Measurements from ENCODE around the genes UGT3A2 and RANBP3L.

GRCh38 chr5:35803920-35804526 lies 52.7 kb upstream of the IL7R start:
- PRO-cap = no peak
- RAMPAGE, long total RNA, 3 experiments = no peak in any of the 3 experiments

- PRO-cap = no peak
- RAMPAGE, long total RNA, 3 experiments = no peak in any of the 3 experiments
These were observed 34.2 kb upstream of the IL7R start for GRCh38 chr5:35822382-35823027.

- PRO-cap = no peak
- RAMPAGE, long total RNA, 3 experiments = no peak in any of the 3 experiments
These were observed at the start of gene UGT3A2 for GRCh38 chr5:36066141-36067341. TSS of gene UGT3A2 (minus strand) at chr5:36066882.

DNA sequence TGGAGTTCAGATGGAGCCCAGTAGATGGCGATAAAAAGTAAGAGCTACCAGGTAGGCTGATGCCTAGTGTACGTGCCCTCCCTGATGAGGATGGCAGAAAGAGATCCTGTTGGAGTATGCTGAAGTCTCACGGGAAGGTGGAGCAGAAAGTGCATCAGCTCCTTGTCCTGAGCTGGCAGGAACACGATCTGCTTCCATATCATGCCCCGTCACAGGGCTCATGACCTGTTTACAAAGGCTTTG lies 12.6 kb upstream of the UGT3A2 start:
- PRO-cap = no peak
- RAMPAGE, long total RNA, 3 experiments = no peak in any of the 3 experiments

- PRO-cap = no peak
- RAMPAGE, long total RNA, 3 experiments = no peak in any of the 3 experiments
These were observed 1.1 kb downstream of the RANBP3L start for GRCh38 chr5:36300479-36301071.

- PRO-cap = no peak
- RAMPAGE, long total RNA, 3 experiments = start-site peak on the minus strand in 1 of 3 experiments, at chr5:36301897-36301903 at its widest, 19 reads per replicate
These were observed at the start of gene RANBP3L for GRCh38 chr5:36301668-36302705. TSS of gene RANBP3L (minus strand) at chr5:36301902.

- PRO-cap = no peak
- RAMPAGE, long total RNA, 3 experiments = no peak in any of the 3 experiments
These were observed 36.8 kb upstream of the SLC1A3 start for GRCh38 chr5:36569501-36570113.

DNA sequence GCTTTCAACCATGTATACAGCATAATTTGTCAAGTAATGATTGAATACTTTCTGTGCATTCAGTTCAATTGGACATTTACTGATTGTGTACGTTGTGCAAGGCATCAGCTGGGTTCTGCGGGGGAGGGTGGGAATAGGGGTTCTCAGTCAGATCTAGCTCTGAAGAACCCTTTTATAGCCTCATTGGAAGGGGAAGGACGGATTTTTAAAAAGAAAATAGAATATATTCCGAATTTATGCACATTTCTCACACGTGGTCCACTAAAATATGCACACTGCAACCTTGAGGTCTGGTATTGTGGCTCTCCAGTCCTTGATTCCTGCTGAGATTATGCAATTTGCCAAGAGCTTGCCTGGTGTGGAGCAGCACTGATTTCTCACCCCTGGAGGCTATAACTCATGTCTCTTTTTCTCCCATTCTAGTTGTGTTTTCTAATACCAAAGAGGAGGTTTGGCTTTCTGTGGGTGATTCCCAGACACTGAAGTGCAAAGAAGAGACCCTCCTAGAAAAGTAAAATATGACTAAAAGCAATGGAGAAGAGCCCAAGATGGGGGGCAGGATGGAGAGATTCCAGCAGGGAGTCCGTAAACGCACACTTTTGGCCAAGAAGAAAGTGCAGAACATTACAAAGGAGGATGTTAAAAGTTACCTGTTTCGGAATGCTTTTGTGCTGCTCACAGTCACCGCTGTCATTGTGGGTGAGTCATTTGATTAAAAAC lies 1.7 kb downstream of the SLC1A3 start:
- PRO-cap = unidirectional peak, minus-strand start at position 322 of the sequence
- RAMPAGE, long total RNA, 3 experiments = no peak in any of the 3 experiments

DNA sequence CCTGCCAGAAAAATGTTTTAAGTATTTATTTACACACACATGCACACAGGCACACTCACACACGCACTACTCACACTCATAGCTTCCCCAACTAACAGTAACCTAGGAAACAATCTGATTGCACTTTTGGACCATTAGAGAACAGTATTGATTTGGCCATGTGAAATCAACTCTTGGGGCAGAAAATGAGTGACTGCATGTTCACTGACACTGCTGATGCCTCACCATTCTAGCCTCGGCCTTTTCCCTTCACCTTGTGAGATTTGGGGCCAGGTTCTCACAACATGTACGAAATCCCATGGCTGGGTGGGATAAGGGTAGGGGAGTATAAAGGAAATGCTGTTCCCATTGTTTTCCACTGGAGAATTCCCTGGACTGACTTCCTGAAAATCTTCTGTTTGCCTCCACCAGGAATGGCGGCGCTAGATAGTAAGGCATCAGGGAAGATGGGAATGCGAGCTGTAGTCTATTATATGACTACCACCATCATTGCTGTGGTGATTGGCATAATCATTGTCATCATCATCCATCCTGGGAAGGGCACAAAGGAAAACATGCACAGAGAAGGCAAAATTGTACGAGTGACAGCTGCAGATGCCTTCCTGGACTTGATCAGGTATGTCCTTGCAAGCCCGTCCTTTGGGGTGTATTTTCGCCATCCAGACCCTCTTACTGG lies 64.3 kb downstream of the SLC1A3 start:
- PRO-cap = no peak
- RAMPAGE, long total RNA, 3 experiments = no peak in any of the 3 experiments

DNA sequence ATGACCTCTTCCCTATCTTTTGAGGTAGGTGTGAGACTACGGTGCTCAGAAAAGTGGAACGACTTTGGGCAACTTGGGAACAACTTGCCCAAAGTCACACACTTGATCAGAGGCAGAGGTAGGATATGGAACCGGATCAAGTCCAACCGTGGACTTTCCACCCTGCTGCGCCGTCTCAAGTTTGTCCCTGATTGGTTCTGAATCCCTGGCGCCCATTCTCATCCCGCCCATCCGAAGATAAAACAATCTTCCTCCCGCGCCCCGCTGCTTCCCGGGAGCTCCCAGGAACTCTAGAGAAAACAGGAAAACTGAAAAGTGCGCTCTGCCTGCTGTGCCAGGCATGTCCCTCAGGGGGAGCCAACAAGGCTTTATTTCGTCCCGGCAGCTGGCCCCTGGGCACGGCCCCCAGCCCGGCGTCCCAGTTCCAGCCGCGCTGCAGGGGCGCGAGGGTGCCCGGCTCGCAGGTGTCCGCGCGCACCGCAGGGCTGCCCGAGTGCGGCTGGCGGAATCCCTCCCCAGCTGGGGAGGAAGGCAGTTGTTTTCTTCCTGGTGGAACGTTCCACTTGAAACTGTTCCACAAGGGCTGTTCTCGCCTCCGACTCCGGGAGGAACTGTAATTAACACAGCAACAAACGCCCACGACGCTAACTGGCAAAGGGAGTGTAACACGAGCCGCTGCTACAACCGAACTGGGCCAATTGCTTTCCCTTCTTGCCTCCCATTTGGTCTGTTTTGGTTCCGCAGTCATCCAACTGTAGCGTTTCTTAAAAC lies 132.0 kb upstream of the NIPBL start:
- PRO-cap = unidirectional peak, plus-strand start at position 421 of the sequence
- RAMPAGE, long total RNA, 3 experiments = no peak in any of the 3 experiments

- PRO-cap = unidirectional peak, plus-strand start at chr5:36887755
- RAMPAGE, long total RNA, 3 experiments = no peak in any of the 3 experiments
These were observed 11.0 kb downstream of the NIPBL start for GRCh38 chr5:36887459-36888035.

- PRO-cap = no peak
- RAMPAGE, long total RNA, 3 experiments = no peak in any of the 3 experiments
These were observed 177.1 kb downstream of the CPLANE1 start for GRCh38 chr5:37072038-37072481.

GRCh38 chr5:37523630-37524213 lies 144.6 kb downstream of the WDR70 start:
- PRO-cap = no peak
- RAMPAGE, long total RNA, 3 experiments = no peak in any of the 3 experiments

- PRO-cap = no peak
- RAMPAGE, long total RNA, 3 experiments = no peak in any of the 3 experiments
These were observed 6.0 kb downstream of the GDNF start for GRCh38 chr5:37833802-37834368.

DNA sequence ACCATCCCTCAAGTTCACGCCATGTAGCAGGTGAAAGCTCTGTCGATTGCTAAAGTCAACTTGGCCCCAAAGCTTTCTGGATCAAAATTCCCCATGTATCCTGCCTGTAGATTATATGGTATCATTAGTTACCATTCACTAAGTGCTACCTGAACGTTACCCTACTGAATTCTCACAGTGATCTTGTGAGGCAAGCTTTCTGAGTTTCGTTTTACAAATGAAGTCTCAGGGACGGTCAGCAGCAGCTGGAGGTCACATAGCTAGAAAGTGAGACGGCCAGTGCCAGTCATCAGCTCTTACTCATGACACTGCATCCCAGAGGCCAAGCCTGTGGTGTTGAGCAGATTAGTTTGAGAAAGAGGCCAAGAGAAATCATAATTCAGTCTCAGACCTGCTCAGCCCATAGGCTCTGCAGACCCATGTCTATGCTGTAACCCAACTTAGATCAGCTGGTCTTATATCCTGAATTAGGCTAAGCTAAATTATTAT lies 95.8 kb upstream of the EGFLAM start:
- PRO-cap = bidirectional peak, plus-strand start at position 375 of the sequence, minus-strand start at position 185 of the sequence
- RAMPAGE, long total RNA, 3 experiments = no peak in any of the 3 experiments

DNA sequence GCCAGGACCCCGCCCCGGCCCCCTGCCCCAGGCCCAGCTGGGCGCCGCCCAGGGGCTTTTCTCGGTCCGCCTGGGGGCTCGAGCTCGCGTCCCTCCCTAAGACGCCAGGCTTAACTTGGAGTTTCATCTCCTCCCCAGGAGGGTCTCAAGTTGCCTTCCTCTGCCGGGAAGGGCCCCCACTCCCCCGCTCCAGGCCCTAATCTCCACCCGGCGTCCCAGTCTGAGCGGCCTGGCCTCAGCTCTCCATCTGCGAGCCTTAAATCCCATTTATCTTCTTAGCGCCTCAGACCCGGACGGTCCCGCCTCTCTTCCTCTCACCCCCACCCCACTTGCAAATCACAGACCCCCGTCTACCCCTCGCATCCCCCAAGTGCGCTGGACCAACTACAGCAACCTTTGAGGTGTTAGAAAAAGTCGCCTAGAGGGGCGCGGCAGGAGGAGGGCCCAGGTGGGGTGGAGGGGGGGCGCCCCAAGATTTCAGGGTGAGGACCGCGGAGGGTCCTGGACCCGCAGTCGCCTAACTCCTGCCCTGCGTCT lies 550 bp upstream of the EGFLAM start:
- PRO-cap = no peak
- RAMPAGE, long total RNA, 3 experiments = no peak in any of the 3 experiments

DNA sequence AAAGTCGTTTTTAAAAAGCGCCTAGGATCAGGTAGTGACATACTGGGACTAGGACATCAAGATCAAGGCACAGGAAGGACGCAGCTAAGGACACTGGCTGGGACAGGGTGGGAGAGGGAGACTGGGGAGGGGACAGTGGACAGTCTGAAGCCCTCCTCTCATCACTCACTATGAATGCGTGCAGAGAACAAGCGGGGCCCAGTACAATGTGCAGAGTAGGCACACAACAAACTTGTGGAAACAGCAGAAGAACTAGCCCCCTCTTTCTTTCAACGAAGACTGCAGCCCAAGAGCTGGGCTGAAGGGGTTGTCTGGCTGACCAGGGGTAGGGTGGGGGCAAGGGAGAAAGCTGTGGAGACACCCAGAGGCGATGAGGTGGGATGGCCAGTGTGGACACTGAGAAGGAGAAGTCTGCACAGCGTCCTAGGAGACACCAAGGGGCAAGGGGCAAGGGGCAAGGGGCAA lies 62.4 kb downstream of the LIFR start:
- PRO-cap = no peak
- RAMPAGE, long total RNA, 3 experiments = no peak in any of the 3 experiments

- PRO-cap = bidirectional peak, plus-strand start at chr5:38556772, minus-strand start at chr5:38556646; unidirectional peak, minus-strand start at chr5:38557467
- RAMPAGE, long total RNA, 3 experiments = start-site peak on the plus strand in 3 of 3 experiments, at chr5:38556771-38556819 at its widest, 7 to 13 reads per replicate; start-site peak on the minus strand in 1 of 3 experiments, at chr5:38557206-38557265 at its widest, 91 reads per replicate
These were observed 568 bp upstream of the LIFR start for GRCh38 chr5:38556726-38557701.

- PRO-cap = no peak
- RAMPAGE, long total RNA, 3 experiments = no peak in any of the 3 experiments
These were observed 93.7 kb upstream of the LIFR start for GRCh38 chr5:38650196-38650549.

DNA sequence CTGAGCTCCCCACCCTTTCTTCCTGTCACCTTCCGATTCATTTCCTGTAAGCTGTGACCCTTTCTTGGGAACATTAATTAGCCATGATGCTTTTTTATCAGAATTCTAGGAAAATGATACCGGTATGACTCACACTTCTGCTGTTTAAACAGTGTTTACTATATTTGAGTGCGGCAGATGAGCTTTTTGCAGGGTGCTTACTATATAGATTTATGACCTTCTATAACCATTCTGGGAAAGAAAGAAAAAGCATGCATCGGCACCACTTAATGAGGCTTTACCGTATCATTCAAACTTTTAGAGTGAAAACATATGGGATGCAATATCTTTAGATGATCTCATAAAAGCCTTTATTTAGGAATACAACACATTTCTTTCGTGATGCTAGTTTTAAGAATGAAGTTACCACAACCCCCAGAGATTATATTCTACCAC lies 38.1 kb upstream of the OSMR start:
- PRO-cap = no peak
- RAMPAGE, long total RNA, 3 experiments = no peak in any of the 3 experiments